Right cardiac atrium (tissue), 1 donor: Measurements from ENCODE around the genes MYH15, TRAT1 and CD96.

- PRO-cap, result no peak
Observed at GRCh38 chr3:105861462-105861999, 7.3 kb downstream of the CBLB start.

GRCh38 chr3:105906589-105907043, 37.8 kb upstream of the CBLB start:
- PRO-cap, result no peak

DNA sequence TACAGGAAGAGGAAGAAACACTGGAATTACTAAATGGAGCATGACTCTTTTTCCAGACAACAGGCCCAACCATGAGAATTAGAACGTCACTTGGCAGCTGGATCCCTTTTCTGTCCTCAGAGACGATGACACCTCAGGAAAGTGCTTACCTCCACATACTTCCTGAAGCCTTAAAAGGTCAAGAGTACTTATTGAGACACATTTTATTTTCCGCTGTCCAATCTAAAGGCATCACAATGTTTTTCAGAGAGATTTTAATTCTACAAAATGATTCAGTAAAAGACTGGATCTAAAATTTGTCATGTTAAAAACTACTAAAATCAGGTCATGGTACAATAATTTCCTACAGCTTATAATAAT, 38.2 kb upstream of the CBLB start:
- PRO-cap, result no peak

DNA sequence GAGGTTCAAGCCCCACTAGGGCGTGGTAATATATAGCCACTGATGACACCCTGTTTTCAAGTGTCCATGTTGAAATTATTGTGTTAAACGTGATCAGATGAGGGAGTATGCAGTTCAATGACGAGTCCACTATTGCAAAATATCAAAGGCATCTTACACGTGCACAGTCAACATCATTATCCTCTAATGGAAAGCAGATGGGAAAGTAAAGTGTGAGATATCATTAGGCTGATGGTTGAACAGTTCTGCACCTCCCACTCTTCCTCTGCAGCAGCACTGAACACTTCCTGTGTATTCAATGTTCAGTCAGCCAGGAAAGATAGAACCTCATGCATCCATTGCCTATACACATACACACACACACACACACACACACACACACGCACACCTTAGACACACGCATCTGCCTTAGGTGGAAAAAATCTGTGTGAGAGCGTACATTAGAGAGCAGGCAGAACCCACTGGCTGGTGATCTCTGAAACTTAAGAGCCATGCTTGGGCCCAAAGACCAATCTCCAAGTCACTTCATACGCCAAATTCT, 431.7 kb upstream of the CCDC54 start:
- PRO-cap, result no peak

DNA sequence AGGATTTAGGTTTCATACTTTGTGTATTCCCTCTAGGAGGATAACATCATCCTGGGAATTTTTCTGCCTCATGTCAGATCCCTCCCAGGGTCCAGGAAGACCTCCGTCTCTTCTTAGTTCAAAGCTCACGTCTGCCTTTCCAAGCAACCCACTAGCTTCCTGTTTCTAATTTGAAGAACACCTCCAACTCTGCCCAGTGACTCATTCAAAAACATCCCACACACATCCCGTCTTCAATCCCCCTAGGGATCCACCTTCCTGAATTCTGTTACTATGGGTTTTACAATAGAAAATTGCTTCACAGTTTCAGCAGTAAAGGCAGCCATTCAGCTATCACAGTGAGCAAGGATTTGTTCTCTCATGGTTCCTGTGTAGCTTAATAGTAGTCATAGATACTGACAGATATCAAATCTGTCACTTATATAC, 308.3 kb upstream of the CCDC54 start:
- PRO-cap, result no peak

- PRO-cap, result no peak
Observed at GRCh38 chr3:107548974-107549980, 26.5 kb downstream of the BBX start.

GRCh38 chr3:107558525-107558989, 35.8 kb downstream of the BBX start:
- PRO-cap, result no peak

GRCh38 chr3:108001462-108001892, 89.4 kb downstream of the CD47 start:
- PRO-cap, result no peak

DNA sequence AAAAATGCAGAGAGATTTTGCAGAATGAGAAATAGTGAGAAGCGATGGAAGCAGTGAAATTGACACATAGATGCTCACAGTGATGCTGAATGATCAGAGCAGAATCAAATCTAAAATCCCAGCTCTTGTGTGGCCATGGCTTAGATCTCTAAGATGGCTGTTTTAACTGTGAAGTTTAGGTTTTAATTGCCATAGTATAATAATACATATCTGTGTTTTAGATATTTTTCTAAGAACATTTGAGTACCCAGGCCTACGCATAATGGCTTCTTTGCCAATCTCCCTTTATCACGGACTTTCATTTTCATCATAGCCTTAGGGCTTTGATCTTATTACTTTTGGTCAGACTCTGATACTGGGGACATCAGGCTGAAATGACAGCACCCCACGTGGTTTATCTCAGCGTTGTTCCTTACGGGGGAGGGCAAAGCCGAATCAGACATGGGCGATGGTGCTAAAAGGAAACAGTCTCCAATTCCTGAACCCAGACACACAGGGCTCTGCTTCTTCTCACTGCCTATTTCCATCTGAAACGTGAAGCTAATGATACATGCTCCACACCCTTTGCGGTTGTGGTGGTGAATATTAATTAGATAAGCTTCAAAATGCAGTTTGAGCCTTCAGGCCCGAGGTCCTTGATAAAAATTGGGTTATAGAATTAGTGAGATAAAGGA, 59.3 kb upstream of the CD47 start:
- PRO-cap, result no peak

GRCh38 chr3:108510380-108510970, at the start of gene MYH15:
Gene MYH15, minus strand, starts transcription at chr3:108510596.
- PRO-cap, result no peak

DNA sequence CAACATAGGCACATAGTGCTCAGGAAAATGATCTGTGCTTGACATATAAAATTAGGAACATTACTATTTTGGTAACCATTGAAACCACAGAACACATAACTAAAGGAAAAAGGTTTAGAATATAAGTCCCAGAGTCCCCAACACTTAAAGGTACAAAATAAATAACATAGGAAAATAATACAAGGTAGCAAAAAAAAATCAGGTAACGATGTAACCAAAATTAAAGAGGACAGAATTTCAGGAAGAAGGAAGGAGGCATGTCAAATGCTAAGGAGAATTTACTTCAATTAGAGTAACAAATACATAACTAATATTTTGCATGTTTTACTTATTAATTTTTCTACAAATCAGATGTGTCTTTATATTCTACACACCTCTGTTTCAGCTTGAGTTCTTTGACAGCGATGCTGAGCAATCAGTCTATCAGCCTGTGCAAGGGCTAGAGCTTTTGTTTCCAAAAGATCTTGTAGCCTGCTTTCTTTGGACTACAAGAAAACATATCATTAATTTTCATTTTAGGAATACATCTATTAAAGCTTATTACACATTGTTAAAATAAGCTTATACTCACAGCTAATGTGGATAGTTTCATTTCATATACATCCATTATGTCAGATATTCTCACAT, 29.7 kb downstream of the CIP2A start:
- PRO-cap, result no peak

DNA sequence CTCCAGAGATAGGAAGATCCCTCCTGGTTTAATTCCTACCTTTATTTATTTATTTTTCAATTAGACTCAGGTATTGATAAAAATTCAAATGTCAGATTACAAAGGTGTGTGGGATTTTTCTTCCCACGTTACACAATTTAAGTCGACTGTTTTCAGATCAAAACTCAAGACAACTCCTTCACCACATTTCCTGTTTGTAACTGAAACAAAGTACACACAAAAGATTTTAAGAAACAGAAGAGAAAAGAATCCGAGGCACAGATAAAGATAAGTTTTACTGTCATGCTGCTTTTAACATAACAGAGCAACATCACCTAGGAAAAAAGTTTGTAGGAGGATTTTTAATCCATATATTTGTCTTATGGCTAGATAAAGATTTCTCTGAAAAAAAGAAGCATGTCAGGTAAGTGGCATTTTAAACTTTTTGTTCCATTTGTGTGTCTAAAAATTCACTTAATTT, at the start of gene TRAT1:
Gene TRAT1 (plus strand): TSS at position 255 of the 460 bp plus-strand sequence.
- PRO-cap, result no peak

DNA sequence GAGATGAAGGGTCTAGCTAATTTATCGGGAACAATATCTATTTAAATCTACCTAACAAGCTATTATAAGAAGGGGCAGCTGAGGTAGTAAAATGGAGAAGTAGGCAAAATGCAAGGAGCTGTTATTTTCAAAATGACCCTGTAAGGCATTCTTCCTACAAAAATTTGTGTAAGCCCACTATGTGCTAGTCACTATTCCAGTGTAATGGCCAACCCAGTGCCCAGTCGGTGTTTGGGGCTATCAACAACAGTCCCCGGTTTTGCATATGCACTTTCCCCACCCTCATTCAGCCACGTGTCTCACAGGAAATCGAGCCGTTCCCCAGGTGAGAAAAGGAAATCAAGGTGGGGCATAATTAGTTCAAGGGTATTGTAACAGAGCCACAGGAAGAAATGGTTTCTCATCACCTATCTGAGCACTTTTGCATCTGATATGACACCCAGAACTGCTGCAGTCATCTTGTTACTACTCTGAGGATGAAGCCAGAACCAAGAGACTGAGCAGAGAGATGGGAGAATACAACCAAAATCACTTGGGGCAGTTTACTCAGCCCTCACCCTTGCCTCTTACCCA, 40.2 kb downstream of the TRAT1 start:
- PRO-cap, result no peak

- PRO-cap, result no peak
Observed at GRCh38 chr3:111541819-111542380, at the start of gene CD96. Gene CD96, plus strand, starts transcription at chr3:111542197.

DNA sequence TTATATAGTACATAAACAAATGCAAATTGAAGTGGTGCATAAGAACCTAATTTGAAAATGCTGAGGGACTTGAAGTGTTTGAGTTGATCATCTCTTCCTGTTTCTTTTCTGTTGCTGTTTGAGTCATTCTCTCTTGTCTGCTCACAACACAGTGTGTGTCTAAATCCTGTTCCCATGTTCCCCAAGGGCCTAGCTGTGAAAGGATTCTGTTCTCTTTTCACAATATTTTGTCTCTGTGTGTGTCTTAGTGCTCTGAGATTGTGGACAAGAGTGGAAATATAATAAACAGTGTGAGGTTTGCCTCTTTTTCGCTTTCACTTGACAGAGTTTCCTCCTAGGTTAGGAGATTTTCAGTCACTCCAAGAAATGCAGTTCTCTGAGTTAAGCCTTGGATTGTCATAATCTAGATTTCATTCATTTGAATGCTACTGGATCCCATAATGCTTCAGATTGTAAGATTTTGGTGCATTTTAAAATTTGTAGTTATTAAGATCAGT, 6.2 kb downstream of the CD96 start:
- PRO-cap, result no peak

- PRO-cap, result no peak
Observed at GRCh38 chr3:111561795-111562310, 19.9 kb downstream of the CD96 start.

DNA sequence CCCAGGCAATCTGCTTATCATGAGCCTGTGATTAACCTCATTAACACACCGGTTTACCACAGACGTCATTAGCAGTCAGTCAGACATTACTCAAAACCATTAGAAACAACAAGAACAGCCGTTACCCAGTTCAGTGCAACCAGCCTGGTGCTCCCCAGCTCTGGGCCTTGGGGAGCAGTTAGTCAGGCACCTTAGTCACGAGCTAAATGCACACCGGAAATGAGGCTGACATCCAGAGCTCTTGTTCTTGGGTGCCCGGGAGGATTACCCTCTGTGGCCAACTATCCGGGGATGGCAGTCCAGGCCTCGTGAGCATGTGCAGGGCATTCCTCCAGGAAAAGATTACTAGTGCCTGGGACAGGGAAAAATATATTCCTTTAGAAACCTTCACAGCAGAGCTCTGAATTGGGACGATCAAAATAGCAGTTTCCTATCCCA, 38.0 kb downstream of the PLCXD2 start:
- PRO-cap, result no peak

DNA sequence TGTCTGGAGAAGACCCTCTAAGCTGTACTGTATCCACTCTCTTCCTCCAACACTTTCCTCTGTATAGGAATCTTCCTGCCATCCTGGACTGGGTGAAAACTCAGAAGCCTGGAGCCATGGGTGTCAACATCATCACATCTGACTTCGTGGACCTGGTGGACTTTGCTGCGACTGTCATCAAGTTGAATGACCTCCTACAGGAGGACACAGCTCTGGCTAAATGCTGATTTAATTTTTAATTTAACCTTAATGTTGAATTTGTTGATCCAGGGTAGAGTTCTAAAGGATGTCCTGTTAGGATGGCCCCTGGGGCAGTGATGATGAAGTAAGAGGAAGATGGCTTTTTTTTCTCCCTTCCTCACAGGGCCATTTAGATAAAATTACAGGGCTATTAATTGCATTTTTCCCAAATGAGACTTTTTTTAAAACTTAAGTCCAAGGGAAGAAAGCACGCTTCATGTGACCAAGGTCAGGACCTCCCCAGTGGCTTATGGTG, 46.2 kb downstream of the PLCXD2 start:
- PRO-cap, result no peak

DNA sequence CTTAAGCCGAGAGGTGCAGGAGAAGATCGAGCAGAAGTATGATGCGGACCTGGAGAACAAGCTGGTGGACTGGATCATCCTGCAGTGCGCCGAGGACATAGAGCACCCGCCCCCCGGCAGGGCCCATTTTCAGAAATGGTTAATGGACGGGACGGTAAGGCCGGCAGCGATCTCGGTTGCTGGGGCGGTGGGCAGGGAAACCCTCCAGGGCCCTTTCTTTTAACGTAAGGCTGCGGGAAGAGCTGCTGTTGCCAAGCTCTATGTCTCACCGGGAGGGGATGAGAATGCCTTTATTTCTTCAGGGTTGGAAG, 682 bp downstream of the TAGLN3 start:
- PRO-cap, result no peak

- PRO-cap, result no peak
Observed at GRCh38 chr3:112072194-112072923, 13.8 kb upstream of the C3orf52 start.